GM23248 (cell line): Measurements from ENCODE around the gene FCHSD2.

- RAMPAGE, long total RNA, result no peak
These were observed 15.8 kb downstream of the ARAP1 start for GRCh38 chr11:72736159-72737132.

DNA sequence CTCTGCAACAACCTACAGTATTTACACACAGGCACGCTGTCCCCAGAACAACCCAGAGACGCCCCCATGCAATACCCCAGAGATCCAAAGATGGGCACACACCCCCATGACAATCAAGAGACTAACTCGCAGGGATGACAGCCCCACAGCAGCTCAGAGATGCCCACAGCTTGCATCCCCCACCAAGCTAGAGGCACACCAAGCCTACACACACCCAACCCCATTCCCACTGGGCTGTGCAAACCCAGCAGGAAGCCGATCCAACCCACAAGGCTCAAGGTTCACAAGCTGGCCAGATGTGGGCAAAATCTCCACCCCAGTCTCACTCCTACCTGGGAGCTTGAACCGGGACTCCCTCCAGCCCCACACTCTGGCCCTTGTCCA, 11.7 kb downstream of the STARD10 start:
- RAMPAGE, long total RNA, result no peak

- RAMPAGE, long total RNA, result no peak
These were observed 128.2 kb downstream of the FCHSD2 start for GRCh38 chr11:73013668-73014622.

DNA sequence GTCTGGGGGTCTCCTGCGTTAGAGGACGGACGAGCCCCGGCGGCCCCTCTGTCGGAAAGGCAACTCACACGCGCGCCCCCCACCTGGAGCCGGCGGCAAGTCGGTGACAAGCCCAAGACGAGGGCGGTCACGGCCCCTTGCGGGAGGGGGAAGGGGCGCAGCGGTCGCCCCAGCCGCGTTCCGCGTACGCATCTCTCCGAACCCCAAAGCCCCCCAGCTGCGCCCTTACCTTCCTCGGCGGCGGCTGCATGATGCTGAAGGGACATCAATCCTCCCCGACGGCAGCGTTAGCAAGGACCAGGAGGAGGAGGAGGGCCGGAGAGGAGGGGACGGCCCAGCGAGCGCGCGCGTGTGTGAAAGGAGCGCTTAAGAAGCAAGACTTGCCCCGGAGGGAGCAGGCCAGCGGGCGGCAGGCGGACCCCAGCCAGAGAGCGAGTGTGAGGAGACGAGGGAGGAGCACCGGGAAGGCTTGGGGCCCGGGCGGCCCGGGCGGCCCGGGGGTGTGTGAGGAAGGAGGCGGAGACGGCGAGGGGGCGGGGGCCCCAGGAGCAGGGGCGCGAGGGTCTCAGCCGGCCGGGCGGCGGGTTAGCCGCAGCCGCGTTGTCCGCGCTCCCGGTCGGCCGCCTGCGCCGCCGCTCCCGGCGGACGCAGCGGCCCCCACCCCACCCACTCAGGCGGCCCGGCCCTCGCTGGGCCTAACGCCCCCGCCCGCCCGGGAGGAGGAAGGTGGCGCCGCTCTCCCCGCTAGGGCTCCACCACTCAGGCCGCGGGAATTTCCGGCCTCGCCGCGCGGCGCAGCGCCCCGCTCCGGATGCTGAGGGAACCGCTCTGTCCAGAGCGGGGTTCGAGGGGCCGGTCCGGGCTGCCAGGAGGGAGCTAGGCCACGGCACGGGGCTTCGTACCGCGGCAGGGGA, at the start of gene FCHSD2:
Gene FCHSD2, minus strand, starts transcription at position 691 of the 914 bp plus-strand sequence.
- RAMPAGE, long total RNA, result no peak

- RAMPAGE, long total RNA, result no peak
These were observed 6.0 kb upstream of the FCHSD2 start for GRCh38 chr11:73147853-73148739.

DNA sequence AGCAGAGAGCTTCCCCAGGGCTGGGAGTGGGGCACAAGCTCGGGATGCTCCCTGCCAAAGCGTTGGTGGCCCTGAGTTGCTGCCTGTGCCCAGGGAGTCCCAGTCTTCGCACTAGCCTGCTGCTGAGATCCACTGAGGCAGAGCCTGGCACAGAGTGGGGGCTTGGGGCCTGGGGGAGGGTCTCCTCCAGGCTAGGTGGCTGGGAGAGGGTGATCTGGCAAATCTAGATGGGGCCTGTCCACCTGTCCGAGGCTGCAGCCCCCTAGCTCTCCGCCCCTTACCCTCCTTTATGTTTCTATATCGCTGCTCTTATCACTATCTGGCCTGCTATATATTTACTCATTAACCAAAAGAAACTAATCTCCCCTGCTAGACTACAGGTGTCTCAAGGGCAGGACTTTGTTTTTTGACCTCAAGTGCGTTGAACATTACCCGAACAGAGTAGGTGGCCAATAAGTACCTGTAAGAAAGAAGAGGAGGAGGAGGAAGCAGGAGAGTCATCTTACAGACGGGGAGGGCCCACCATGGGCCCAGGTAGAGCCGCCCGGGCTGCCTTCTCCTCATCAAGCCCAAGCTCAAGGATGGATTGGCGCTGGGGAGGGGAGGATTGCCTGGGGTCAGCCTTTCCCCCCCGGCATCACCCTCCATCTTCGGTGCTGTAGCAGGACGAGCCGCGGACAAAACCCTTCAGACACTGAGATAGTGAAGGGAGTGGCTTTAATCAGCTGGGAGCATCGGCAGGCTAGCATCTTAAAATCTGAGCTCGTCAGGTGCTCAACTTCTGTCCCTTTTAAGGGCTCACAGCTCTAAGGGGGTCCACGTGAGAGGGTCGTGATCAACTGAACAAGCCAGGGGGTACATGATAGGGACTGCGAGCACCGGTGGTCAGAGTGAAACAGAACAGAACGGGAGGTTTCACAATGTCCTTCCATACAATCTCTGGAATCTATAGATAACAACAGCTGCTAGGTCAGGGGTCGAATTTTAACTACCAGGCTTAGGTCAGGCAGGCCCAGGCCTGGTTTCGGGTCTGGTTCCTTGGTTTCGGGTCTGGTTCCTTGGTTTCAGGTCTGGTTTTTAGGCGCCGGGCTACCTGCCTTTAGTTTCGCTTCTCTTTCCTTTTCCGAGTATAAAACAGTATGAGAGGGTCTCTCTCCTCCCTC, 1.1 kb upstream of the P2RY6 start:
- RAMPAGE, long total RNA, result no peak

DNA sequence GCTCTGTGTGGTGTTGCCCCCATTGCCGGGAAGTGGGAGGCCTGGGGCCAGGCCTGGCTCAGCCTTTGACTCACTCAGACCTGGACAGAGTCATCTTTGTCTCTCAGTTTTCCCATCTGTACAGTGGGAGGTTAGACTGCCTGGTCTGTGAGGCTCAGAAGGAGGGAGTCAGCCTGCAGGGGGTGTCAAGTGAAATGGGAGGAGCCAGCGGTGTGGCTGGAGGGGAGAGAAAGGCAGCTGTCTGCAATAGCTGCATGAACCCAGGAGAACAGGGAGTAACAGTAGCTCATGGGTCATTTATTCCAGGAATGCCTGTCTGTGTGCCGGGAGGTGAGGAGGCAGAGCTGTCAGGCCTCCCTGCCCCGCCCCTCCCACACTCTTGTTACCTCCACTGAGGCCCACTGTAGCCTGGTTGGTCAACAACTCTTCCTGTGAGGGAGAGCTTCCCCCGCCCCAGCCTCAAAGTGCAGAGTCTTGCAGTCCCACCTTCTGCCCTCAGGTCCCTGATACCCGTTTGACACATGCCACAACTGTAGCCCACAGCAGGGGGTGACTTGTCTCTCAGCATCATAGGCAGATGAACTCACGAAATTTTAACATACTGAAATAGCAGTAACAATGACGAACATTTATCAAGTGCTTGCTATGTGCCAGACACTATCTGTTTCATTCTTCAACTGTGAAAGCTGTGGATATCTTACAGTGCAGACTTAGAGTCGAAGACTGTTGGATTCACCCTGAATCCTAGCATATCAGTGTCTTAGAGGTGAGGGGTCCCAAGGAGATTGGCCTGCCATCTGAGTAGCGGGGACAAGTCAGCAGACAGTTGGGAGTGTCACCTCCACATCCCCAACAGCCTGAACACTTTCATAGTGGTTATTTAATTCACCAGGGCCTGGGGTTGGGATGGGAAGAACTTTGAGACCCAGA, 6.6 kb downstream of the ARHGEF17 start:
- RAMPAGE, long total RNA, result no peak

DNA sequence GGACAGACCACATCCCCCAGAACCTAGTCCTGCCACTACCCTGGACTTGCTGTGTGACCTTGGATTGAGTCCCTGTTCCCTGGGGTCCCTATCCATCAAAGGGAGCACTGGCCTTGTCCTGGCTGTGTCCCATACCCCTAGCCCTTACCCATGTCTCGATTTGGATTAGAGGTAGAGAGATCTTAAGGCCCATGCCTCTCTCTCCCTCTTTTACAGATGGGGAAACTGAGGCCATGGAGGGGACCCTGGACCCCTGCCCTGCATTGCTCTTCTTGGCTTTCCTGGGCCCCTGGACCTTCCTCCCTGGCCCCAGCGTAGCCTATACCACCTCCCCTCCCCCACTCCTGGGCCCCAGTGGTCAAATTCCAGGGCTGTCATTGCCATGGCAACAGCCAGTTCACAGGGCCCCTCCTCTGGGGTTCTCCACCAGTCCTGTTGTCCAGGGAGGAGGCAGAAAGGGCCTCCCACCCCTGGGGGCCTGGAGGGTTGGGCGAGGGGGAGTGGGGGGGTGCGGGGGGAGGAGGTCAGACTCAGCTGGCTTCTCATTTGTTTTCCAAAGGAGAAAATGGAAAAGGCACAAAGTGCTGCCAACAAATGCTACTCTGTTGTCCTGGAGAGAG, 23.2 kb downstream of the ARHGEF17 start:
- RAMPAGE, long total RNA, result no peak

- RAMPAGE, long total RNA, result no peak
These were observed 38.9 kb downstream of the RELT start for GRCh38 chr11:73415101-73415472.

GRCh38 chr11:73660809-73661710, 14.7 kb downstream of the PLEKHB1 start:
- RAMPAGE, long total RNA, result no peak

- RAMPAGE, long total RNA, result no peak
These were observed 461 bp downstream of the PAAF1 start for GRCh38 chr11:73877159-73877761.

DNA sequence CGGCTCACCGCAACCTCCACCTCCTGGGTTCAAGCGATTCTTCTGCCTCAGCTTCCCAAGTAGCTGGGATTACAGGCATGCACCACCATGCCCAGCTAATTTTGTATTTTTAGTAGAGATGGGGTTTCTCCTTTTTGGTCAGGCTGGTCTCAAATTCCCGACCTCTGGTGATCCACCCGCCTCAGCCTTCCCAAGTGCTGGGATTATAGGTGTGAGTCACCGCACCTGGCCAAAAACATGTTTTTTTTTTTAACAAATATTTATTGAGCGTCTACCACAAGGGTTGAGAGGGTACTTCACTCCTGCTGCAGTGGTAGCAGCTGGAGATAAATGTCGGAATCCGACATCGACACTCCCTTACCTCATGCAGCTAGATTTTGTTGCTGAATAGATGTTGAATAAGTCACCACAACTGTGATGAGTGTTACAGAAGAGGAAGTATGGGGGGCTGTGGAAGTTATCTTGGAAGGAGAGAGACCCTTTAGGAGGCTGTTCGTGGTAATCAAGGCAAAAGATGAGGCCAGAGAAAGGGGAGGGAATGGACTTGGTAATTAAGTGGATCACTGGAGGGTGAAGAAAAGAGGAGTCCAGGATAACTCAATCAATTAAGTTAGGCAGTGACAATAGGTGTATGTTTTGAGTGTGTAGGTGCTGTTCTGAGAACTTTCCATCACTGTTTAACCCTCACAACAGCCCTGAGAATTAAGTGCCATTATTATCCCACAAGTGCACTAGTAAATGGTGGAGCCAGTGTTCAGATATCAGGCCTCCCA, 1.1 kb downstream of the DNAJB13 start:
- RAMPAGE, long total RNA, result no peak

DNA sequence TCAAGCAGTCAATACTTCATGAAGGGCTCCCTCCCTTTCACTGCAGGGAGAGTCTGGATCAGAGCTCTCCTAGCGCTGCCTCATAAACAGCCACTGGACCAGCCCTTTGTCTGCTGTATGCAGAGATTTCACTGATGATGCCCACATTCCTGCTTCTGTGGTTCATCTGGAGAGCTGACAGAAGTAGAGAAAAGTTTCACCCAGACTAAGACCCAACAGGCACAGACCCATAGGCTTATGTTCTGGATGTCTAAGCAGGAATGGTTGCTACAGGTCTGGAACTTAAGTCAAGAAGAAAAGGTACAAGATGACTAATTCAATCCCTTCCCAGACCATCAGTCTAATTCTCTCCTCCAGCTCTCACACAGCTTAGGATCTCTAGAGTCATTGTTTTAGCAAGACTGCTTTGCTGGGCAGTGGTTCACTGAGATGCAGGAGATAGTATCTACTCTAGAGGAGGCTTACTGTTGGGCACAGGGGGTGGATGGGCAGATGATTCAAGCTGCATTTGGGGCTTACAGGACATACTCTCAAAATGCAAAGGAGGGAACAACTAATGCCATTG, 3.9 kb downstream of the UCP2 start:
- RAMPAGE, long total RNA, result no peak

- RAMPAGE, long total RNA, result no peak
These were observed 1.1 kb downstream of the UCP2 start for GRCh38 chr11:73981197-73982294.

DNA sequence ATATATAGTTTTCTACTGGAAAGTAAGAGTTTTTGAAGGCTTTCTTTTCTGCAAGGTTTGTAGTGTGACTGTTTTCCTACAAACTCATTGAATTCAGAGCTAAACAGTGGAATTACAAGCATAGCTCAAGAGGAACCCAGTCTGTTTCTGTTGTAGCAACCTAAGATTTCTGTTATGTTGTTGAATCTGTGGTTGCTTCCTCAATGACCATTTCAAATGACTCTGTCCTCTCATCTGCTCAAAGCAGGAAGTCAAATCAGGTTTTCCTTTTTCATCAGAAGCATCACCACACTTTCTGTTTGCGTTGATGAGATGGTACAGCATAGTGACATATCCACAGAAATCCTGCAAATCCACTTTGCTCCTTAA, 12.5 kb upstream of the UCP2 start:
- RAMPAGE, long total RNA, result no peak

GRCh38 chr11:74004673-74005013, 4.2 kb downstream of the UCP3 start:
- RAMPAGE, long total RNA, result no peak

GRCh38 chr11:74007940-74008334, 948 bp downstream of the UCP3 start:
- RAMPAGE, long total RNA, result no peak

DNA sequence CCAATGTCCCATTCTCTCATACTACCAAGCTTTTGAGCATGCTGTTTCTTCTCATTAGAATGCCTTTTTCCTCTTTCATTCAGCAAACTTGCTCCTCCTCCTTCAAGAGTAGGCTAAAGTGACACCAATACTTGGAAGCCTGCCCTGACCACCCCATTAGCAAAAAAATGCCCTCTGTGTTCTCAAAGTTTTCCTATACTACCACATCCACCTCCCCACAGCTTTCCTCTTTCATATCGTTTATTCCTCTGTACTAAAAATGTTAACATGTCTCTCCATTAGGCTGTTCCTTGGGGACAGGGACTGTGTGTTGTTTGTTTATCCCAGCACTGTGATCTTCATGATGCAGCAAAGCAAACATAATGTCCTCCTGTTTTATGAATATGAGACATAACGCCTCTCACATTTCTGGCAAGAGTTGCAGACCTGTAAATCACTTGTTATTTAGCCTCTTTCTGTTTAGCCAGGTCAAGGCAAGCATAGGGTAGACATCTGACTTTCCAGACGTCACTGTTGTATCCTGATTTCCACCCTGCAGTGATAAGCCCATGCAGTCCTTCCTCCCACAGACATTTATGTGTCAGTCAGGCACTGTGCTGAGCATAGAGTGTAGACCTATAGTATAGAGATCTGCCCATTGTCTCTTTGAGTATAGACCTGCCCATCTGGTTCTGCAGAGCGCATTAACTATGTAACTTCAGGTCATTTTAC, 62.1 kb upstream of the UCP3 start:
- RAMPAGE, long total RNA, result no peak

DNA sequence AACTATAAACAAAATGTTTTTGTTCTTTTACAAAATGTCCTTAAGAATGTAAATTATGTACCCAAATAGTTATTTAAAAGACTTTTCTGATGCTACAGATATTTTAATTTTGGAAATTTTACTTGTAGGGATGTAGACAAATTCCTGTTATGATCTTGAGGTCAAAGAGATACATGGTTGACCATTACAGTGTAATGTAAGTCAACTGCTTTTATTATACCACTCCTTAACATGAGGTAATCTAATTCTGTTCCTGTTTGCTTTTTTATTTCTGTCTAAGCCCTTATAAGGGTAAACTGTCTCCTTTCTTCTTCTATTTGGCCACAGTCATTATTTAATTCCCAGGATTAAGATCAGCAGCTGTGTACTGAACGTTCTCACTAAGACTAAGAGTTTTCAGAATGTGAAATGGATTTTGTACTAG, 32.9 kb downstream of the C2CD3 start:
- RAMPAGE, long total RNA, result no peak

DNA sequence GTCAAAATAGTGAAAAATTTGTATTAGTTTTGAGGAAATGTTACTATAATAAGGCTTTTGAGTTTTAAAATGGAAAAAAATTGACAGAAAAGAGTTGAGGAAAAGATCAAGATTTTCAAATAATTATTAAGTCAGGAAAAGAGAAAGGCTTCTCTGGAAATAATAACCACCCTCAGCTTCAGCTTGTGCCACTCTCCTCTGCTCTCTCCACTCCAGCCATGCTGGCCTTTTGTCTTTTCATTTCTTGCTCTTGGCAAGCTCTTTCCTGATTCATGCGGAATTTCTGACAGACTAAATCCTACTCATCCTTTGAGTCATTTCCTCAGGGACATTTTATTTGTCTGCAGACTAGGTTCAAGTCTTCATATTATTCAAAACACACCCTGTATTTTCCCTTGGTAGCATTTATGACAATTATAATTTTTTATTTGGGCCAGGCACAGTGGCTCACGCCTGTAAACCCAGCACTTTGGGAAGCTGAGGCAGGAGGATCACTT, 7.7 kb upstream of the P4HA3 start:
- RAMPAGE, long total RNA, result no peak